Thoracic aorta (tissue), 1 donor: ENCODE measurements around a stretch of chr1.

GRCh38 chr1:58617230-58617609 is 40.2 kb upstream of the TACSTD2 start:
- RAMPAGE, long total RNA = no peak

DNA sequence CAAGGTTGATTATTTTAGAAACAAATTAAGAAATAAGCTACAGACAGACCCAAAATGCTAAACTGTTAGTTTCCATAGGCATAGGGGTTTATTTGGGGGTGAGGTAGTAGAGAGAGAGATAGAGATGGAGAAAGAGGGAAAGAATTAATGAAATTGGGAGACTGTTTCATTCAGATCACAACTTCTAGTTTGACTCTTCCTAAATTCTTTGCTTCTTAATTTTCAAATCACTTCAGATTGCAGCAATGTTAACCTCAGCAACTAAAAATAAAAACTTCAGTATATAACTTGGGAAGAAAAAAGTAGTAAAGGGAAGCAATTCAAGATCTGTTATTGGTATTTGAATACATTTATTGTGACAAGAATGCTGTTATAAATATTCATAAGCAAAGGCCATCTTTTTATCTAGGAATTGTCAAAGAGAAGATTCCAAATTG is 3.4 kb downstream of the JUN start:
- RAMPAGE, long total RNA = no peak

DNA sequence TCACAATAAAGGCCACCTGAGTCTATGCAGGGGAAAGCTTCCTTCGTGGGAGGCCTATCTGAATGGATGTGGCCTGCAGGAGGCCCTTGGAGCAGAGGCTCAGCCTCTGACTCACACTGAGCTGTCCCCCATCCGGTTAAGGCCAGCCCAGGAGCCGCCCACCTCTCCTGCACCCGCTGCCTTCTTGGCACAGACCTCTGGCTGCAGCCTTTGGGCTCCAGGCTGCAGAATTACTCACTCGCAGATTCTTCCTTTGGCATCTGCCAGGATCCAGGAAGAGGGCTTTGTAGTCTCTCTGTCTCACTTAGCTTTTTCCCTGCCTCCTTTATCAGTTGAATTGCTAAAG is 65.0 kb upstream of the JUN start:
- RAMPAGE, long total RNA = no peak

GRCh38 chr1:58885067-58885860 is 101.4 kb upstream of the JUN start:
- RAMPAGE, long total RNA = no peak

DNA sequence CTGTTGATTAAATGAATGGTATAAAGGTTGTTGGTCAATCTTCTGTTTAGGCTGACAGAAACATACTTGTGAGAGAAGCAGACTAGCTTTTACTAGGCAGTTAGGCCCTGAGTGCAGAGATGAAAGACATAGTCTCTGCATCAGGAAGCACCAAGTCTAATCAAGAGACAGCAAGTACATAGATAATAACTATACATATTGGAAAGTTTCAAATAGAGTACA is 244.0 kb upstream of the JUN start:
- RAMPAGE, long total RNA = no peak

DNA sequence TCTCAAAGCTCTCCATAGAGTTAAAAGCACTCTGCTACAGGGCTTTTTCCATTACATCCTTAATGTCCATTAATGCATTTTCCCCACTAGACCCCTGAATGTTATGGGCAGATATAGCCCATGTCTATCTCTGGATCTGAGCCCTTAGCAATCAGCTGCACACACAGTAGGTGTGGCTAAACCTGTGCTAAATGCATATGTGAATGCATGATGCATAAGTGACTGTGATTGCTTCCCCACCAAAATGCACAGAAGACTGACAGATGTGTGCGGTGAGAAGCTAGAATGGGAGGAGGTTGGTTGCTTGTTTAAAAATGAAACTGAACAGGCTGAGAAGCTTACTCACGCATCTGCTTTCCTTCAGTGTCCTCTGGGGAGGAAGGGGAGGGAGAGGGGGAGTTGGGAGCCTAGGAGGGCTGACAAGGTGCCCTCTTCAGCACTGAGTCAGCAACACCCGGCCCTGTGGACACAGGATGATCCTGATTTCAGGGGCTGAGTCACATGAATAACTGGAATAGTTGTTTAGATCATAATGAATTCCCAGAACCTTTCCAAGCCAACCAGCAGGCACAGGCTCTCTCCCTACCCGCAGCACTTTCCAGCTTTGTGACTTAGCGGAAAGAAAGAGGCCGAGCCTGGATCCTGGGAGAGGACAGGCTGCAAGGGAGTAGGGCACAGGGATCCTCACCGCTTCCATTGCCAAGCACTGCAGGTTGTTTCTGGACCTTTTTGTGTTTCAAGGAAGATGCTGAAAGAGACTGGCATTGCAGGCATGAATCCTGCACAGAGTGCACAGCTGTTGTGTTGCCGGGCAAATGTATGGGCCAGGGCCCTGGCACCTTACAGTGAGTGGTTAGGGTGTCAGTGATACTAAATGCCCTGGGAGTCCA is 145.9 kb upstream of the FGGY start:
- RAMPAGE, long total RNA = no peak

DNA sequence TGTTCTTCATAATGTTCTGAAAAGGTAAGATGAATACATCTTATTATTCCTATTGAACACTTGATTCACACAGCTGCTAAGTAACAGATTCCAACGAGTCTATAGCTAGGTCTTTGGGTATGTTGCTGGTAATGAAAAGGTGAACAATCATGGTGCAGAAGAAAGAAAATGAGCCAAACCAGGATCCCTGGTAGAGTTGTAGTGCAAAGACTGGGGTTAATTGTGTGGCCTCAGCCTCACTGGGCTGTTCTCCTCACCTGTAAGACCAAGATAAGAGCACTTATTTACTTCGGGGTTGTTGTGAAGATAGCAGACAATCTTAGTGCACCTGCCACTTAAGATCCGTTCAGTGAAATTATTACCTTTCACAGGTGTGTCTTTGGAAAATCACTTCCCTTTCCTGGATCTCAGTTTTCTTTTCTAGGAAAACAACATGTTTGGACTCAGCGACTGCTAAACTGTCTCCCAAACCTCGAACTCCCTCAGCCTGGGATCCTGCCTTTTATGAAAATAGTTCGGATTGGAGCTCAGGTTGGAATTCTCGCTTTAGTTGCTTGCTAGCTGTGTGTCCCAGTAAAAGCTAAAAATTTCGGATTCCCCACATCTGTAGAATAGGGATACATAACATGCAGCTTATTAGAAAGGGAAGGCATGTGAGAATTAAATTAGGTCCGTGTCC is 1.2 kb upstream of the FGGY start:
- RAMPAGE, long total RNA = no peak

DNA sequence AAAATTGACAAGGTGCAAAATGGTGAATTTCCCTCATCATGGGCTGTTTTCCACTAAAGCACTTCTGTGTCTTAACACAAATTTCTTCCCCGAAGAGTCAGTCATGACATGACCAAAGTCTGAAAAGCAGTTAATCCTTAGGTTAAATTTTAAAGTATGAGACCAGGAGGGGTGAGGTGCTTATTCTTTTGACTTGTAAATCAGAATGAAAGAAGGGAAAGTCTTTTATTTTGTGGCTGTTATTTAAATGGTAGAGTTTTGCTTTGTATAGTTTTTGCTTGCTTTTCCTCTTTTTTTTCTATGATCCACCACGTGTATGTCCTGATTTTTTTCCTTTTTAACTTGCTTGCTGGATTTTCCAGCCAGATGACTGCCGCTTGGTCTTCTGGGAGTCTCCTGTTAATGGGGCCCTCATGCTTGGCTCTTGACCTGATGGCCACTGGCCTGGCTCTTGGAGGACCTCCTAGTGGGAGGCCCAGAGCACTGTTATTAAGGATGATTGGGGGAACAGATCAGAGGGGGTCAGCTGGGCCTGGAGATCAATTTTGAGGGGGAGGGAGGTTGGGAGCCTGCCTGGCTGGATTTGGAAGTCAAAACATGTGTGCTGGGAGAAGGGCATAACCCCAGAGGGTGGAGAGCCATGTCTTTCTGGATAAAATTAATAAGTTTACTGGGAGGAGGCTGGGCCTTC is 1.1 kb downstream of the FGGY start:
- RAMPAGE, long total RNA = no peak

GRCh38 chr1:59446358-59446942 is 149.6 kb downstream of the FGGY start:
- RAMPAGE, long total RNA = no peak

GRCh38 chr1:59506818-59507377 is 210.0 kb downstream of the FGGY start:
- RAMPAGE, long total RNA = no peak

DNA sequence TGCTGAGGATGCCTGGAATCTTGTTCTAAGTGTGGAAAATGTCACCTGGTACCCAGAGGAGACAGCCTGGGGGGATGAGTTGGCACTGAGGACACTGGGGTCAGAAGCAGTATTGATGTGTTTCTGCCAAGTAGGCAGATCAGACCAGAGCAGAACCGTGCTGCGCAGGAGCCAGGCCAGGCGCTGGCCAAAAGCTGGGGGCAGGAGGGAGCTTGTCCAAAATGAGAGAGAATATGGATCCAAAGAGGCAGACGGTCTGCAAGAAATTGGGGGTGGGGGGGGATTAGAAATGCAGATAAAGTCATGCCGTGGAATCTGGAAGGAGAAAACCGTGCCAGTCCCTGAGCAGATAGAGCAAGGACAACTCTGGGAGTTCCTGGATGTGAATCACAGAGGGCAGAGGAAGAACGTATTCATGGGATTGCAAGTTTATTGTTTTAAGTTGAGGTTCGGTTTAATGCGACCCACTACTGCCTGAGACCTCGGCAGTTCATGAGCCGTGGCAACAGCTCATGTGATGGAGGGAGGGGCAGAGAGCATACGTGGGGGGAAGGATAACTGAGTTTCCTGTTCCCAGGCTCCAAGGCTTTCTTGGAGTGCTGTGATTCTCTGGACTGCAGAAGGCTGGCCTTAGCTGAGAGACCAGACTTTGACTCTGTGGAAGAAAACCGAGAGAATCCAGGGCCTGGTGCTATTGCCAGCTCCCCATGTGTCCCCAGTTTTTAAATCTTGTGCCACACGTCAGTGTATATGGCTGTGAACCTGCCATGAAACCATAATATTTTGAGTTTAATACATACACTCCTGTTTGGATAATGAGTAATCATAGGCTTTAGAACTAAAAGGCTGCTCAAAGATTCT is 224.1 kb downstream of the FGGY start:
- RAMPAGE, long total RNA = no peak

GRCh38 chr1:59570465-59571020 is 244.2 kb upstream of the HOOK1 start:
- RAMPAGE, long total RNA = no peak

DNA sequence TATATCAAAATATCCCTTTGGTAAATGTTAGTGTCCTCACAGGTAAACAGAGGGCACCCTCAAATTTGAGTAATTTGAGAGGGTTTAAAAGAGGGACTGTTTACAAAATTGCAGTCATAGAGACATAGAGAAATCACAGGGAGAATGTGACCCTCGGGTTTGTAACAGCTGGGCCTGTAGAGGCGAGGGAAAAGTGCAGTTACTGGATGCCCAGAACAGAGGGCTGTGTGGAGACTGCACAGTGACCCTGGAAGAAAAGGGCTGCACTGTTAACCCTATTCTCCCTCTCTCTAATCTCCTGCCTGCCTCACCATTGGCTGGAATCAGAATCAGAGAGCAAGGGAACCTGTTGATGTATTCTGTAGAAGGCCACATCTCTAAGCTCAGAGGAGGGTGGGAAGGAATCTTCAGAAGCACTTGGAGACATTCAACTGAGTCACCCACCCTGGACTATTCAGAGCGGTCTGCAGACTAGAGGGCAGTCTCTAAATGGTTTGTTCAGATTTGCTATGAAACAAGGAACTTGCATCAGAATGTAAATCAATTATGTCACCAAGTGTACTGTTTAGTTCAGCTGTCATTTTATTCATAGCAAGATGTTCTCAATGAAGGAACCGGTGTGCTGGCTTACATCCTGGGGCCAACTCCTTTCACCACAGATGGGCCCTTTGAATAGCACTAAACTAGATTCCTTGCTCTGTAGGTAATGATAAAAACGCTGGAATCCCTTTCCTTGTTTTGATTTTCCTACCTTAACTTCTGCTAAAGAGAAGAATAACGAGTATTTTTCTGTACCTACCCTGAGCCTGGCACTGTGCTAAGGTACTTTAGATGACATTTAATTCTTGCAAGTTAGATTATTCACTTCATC is 132.2 kb upstream of the HOOK1 start:
- RAMPAGE, long total RNA = no peak

DNA sequence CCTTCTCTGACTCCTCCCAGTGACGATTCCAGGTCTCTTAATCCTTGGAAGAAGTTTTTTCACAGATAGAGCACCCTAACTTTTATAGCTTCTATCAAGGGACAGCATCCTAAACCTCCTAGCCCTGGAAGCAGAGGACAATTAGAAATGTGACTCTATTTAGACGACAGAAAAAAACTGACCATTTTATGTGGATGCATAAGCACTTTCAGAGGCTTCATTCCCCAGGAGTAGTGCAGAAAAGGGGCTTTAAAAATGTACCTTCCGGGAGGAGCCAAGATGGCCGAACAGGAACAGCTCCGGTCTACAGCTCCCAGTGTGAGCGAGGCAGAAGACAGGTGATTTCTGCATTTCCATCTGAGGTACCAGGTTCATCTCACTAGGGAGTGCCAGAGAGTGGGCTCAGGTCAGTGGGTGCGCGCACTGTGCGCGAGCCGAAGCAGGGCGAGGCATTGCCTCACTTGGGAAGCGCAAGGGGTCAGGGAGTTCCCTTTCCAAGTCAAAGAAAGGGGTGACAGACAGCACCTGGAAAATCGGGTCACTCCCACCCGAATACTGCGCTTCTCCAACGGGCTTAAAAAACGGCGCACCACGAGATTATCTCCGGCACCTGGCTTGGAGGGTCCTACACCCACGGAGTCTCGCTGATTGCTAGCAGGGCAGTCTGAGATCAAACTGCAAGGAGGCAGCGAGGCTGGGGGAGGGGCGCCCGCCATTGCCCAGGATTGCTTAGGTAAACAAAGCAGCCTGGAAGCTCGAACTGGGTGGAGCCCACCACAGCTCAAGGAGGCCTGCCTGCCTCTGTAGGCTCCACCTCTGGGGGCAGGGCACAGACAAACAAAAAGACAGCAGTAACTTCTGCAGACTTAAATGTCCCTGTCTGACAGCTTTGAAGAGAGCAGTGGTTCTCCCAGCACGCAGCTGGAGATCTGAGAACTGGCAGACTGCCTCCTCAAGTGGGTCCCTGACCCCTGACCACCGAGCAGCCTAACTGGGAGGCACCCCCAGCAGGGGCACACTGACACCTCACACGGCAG is 416.6 kb upstream of the C1orf87 start:
- RAMPAGE, long total RNA = no peak

DNA sequence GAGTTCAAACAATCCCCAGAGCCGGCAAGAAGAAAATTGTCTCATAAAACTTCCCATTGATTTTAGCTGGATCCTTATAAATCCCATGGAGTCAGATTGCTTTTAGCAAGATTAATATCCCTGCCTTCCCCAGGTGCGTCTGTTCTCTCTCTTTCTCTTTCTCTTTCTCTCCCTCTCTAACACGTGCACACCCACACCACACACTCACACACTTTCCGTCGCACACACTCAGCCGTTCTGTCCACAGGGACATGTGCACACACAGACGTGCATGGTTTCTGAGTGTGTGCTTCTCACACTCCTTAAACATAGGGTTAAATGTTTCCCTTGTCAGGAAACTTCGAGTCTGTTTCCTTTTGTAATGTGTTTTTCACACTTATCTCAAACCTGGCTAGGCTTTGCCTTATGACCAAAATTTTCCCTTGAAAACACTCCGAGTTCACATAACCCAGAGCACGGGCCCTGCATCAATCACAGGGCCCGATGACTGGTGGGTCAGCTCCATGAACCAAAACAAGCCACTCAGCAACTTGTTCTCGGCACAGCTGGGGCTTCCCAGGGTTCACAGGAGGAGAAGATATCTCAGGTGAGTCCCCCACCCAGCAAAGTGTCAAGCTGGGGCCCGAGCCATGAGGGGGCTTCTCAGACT is 98.5 kb upstream of the NFIA start:
- RAMPAGE, long total RNA = no peak

- RAMPAGE, long total RNA = start-site peak on the minus strand at chr1:60989969-60990064, 48 reads
These were observed 92.6 kb upstream of the NFIA start for GRCh38 chr1:60989797-60990211.

DNA sequence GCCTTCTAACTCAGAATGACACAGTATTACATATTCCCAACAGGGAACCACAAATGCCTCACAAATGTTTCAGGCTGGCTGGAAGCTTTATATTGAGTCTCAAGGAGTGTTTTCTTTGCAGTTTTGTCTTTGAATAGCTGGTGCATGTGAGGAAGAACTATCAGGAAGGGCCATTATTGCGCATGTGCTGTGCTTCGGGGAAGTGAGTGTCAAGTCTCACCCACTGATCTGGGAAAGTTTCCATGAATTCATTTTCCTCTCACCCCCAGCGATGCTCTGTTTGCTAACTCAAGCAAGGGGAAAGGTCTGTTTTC is 92.2 kb upstream of the NFIA start:
- RAMPAGE, long total RNA = no peak

DNA sequence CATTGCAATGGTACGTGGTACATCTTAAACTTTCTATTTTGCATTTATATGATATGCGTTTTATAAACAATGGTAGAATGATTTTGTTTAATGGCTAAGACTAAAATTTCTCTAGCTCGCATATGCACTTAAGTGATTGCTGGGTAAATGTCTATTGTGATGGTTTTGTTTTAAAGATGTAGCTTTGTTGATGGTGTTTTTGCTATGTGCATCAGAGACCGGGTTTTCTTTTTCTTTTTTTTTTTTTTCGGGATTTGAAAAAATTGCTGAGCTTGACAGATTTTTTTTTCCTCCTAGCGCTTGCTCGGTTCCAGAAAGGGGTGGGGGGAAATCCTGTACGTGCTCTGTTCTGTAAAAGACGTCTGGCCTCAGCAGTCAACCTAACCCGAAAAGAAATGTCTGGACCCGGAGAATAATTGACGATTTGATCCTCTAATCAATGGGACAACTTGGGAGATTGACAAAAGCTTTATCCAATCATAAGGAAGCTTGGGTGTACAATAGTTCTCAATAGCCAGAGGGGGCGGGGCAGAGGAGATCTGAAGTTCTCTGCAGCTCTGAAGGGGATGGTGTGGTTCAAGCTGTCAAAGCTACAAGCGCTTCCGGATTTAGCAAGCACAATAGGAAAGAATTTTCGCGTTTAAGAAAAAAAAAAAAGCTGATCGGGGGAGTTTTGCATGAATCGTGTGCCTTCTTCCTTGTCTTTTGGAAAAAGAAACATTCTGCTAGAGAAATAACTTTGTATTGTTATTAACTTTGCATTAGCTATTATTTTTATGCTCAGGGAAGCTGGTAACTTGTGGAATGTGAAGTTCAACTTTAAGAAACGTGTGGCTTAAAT is 4.5 kb upstream of the NFIA start:
- RAMPAGE, long total RNA = no peak

GRCh38 chr1:61078460-61078935 is 3.9 kb upstream of the NFIA start:
- RAMPAGE, long total RNA = no peak

GRCh38 chr1:61079685-61080524 is 2.5 kb upstream of the NFIA start:
- RAMPAGE, long total RNA = no peak